Gastrocnemius medialis (tissue), 3 donors: ENCODE measurements around a stretch of chr10.

DNA sequence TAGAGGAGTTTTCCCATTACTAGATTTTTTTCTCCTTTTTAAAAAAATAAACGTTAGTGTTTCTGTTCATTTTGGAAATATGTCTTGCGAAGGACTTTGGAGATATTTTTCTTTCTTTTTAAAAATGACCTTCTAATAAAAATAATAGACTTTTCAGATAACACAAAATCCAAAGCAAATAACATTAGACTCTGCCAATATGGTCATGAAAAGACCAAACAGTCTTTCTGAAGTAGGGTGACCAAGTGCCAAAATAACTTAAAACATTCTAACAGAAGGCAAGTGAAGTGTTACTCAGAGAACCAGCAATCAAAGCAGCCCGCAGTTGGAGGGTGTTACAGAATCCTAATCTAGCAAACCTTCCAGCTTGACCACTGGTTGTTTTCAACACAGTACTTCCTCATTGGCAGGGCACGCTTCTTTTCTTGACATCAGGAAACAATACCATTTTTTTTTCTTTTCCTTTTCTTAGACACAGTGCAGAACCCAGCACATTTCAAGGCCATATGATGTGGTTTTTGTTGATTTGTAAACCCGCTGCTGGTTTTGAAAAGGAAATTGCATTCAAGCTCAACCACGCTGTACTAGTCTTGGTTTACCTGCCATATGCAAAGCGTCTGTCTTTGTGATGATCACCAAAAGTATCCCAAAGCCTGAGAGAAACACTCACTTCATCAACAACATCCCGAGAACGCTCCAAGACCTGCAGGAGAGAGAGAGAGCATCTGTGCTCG is 33.5 kb downstream of the RHOBTB1 start:
- PRO-cap, result no peak
- RAMPAGE, long total RNA, 3 experiments, result no peak in any of the 3 experiments

DNA sequence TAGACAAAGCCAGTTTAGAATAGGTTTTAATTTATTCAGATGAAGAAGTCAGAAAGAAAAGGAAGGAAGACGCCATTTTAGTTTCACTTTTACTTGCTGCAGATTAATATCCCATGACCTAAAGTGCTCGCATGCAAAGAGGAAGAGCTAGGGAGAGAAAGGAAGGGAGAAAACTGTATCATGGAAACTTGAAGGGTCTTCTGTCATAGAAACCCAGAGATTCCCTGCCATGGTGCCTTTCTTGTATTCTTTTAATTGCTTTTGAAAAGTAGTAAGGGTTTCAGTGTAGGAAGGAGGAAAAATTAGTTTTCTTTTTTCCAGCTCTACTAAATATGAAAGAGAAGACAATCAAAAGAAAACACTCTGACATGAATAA is 55.4 kb downstream of the TMEM26 start:
- PRO-cap, result no peak
- RAMPAGE, long total RNA, 3 experiments, result no peak in any of the 3 experiments

GRCh38 chr10:61410160-61410730 is 42.9 kb downstream of the TMEM26 start:
- PRO-cap, result no peak
- RAMPAGE, long total RNA, 3 experiments, result no peak in any of the 3 experiments

DNA sequence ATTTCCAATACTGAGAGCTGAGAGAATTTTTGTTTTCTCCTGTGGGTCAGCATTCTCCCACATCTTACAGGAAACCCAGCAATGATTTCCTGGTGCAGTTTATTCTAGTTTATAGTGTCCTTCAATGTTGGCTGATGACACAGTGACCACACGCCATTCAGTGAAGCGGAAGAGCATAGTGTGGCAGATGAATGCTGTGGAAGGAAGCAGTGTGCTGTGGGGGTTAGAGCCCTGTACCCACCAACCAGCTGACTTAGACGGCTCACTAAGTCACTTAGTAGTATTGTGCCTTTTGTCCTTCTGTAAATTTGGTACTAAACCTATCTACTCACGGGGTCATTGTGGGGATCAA is 1.4 kb upstream of the TMEM26 start:
- PRO-cap, result no peak
- RAMPAGE, long total RNA, 3 experiments, result no peak in any of the 3 experiments

- PRO-cap, result no peak
- RAMPAGE, long total RNA, 3 experiments, result no peak in any of the 3 experiments
These were observed 102.7 kb downstream of the CABCOCO1 start for GRCh38 chr10:61765128-61766038.

DNA sequence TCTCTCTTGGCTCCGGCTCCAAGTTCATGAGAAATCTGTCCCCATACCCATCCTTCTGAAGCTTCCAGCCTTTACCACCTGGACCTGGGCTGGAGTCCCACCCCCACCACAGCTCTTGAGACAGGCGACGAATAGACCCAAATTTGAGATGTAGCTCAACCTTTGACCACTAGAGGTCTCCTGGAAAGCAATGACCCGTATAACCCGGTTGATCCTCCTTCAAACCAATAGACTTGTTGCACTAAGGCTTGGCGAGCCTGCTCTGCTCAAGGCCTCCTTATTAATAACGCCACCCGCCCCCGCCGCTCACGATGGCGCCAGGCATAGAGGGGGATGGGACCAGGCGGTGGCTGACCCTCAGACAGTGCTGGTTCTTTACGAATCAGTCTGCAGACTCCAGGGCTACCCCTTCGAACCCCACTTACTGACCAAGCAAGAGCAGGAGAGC is 4.5 kb upstream of the ARID5B start:
- PRO-cap, result no peak
- RAMPAGE, long total RNA, 3 experiments, result no peak in any of the 3 experiments

- PRO-cap, result no peak
- RAMPAGE, long total RNA, 3 experiments, result no peak in any of the 3 experiments
These were observed 73.7 kb downstream of the ARID5B start for GRCh38 chr10:61975162-61975626.

DNA sequence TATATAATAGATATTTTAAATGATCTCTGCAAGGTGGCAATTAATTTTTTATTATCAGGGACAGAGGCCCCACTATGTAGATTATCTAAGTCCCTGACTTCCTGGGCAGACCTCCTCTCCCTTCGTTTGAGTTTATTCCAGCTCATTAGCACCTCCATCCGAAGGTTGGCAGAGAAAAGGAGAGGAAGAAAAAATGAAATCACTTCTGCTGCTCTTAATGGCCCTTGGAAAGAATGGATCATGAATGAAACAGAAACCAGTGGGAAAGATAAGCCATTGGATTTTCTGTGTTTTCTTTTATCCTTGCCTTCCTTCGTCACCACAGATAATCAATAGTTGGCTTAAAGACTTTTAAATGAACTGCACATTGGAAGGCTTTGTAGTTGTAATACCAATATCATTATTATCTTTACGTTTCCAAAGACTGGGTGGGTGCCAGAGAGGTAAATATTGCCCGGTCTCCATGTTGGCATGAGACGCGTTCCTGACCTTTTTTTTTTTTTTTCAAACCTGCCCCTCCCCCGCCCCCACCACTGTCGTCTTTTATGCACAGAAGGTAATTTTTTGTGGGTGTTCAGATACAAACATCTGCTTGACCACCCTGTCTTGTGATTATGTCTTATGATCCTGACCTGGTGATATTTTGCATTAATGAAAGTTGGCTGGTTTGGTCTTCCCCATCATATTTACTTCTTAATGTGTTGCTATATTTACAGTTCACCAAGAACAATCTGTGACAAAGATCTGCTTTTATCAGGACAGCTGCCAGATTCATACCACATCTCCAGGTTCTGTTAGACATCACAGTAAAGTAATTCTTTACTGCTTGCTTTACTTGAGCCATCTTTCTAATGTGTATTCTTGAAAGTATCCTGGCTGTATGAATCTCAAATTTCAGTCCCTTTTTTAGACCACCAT is 116.9 kb downstream of the ARID5B start:
- PRO-cap, result no peak
- RAMPAGE, long total RNA, 3 experiments, result no peak in any of the 3 experiments

DNA sequence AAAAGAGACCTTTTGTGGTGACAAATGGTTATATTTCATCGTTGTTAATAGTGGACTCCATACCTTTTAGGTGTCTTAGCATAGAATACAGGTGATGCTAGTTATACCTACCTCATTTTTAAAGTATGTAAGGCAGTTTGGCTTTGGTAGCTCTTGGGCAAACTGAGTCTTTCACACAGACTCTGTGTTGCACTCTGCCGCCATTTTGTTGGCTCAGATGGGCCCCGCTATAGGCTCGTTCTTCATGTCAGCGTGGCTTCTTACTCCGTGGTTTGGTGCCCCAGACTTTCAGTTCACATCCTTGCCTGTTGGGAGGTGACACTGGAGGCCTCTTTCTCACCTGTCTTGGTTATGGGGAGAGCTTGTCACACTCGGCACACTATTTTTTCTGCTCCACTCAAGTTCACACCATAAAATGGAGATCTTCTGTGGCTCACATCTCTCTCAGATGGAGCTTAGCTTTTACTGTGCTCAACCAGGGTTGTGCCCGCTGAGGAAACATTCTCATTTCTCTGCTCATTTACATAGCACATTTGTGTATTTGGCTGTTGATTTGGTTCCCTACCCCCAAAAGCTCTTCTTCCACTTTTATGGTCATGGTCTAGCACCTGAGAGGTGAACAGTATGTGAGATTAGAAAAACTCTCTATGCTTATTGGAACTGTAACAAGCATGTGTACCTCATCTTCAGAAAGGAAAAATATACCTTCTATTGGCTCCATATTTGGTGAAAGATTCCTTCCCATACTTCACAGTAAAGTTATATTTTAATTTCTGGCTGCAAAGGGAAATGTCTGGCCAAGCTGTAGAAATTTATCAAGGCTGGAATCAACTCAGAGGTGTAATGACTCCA is 178.6 kb downstream of the ARID5B start:
- PRO-cap, result no peak
- RAMPAGE, long total RNA, 3 experiments, result no peak in any of the 3 experiments

DNA sequence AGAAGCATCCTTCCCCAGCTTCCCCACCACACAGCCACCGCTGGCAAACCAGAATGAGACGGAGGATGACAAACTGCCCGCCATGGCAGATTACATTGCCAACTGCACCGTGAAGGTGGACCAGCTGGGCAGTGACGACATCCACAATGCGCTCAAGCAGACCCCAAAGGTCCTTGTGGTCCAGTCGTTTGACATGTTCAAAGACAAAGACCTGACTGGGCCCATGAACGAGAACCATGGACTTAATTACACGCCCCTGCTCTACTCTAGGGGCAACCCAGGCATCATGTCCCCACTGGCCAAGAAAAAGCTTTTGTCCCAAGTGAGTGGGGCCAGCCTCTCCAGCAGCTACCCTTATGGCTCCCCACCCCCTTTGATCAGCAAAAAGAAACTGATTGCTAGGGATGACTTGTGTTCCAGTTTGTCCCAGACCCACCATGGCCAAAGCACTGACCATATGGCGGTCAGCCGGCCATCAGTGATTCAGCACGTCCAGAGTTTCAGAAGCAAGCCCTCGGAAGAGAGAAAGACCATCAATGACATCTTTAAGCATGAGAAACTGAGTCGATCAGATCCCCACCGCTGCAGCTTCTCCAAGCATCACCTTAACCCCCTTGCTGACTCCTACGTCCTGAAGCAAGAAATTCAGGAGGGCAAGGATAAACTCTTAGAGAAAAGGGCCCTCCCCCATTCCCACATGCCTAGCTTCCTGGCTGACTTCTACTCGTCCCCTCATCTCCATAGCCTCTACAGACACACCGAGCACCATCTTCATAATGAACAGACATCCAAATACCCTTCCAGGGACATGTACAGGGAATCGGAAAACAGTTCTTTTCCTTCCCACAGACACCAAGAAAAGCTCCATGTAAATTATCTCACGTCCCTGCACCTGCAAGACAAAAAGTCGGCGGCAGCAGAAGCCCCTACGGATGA is 177.1 kb downstream of the RTKN2 start:
- PRO-cap, result no peak
- RAMPAGE, long total RNA, 3 experiments, result no peak in any of the 3 experiments

- PRO-cap, result no peak
- RAMPAGE, long total RNA, 3 experiments, result no peak in any of the 3 experiments
These were observed 173.4 kb downstream of the RTKN2 start for GRCh38 chr10:62094863-62096082.

- PRO-cap, result no peak
- RAMPAGE, long total RNA, 3 experiments, result no peak in any of the 3 experiments
These were observed 85.3 kb downstream of the RTKN2 start for GRCh38 chr10:62183269-62183908.

GRCh38 chr10:62805374-62806395 is 1.2 kb downstream of the ADO start:
- PRO-cap, result no peak
- RAMPAGE, long total RNA, 3 experiments, result no peak in any of the 3 experiments

GRCh38 chr10:63184839-63185540 is 51.9 kb downstream of the NRBF2 start:
- PRO-cap, result no peak
- RAMPAGE, long total RNA, 3 experiments, result no peak in any of the 3 experiments

DNA sequence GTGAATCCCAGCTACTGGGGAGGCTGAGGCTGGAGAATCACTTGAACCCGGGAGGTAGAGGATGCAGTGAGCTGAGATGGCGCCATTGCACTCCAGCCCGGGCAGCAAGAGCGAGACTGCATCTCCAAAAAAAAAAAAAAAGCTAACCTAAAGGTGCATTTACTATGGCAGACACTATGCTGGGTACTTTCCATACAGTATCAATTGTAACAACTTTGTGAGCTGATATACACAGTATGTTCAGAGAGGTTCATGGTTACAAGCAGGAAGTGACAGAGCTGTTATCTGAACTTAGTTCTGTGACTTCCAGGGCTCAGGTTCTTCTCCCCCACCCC is 92.5 kb downstream of the NRBF2 start:
- PRO-cap, result no peak
- RAMPAGE, long total RNA, 3 experiments, result no peak in any of the 3 experiments

DNA sequence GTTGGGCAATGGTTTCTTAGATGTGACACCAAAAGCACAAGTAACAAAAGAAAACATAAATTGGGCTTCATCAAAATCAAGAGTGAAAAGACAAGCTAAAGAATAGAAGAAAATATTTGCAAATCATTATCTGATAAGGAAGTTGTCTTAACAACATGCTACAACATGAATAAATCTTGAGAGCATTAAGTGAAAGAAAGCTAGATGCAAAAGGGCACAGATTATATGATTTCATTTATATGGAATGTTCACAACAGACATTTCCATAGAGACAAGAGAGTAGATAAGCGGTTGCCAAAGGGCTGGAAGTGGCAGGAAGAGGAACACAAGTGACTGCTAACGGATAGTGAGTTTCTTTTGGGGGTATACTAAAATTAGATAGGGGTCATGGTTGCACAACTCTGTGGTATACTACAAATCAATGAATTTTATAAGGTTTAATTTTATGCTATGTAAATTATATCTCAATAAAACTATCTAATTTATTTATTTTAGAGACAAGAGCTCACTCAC is 35.4 kb downstream of the JMJD1C start:
- PRO-cap, result no peak
- RAMPAGE, long total RNA, 3 experiments, result no peak in any of the 3 experiments

DNA sequence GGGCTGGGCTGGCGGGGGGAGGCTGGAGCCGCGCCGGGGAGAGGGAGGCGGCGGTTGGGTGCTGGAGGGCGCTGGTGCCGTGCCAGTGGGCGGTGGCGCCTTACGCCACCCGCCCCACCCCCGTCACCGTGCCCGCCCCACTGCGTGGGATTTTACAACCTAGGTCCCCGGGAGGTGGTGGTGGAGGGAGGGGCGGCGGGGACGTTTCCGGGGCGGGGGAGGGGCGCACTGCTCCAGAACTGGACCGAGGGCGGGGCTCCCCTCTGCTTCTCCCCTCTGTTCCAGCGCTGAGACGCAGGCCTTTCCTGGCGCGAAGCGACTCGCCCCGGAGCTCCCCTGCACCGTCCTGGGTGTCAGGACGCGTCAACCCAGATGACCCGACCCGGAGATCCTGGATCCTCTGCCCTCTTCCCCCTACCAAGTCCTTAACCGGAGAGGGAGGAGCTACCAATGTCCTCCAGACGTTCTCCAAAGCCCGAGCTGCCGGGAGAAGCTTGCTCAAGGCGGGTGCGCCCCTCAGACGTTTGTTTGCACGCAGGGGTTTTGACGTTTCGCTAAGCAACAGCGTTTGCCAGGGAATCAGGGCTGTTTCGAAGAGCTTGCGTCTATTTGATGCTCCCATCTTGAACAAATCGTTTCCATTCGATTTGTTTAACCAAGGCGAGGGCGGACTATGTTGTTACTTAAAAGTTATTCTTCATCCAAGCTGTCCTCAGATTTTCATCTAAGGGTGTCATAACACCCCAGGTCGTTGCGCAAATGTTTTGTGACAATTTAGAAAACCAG is 109.4 kb downstream of the REEP3 start:
- PRO-cap, result bidirectional peak, plus-strand start at position 266 of the sequence, minus-strand start at position 76 of the sequence; bidirectional peak, plus-strand start at position 434 of the sequence, minus-strand start at position 374 of the sequence
- RAMPAGE, long total RNA, 3 experiments, result no peak in any of the 3 experiments

DNA sequence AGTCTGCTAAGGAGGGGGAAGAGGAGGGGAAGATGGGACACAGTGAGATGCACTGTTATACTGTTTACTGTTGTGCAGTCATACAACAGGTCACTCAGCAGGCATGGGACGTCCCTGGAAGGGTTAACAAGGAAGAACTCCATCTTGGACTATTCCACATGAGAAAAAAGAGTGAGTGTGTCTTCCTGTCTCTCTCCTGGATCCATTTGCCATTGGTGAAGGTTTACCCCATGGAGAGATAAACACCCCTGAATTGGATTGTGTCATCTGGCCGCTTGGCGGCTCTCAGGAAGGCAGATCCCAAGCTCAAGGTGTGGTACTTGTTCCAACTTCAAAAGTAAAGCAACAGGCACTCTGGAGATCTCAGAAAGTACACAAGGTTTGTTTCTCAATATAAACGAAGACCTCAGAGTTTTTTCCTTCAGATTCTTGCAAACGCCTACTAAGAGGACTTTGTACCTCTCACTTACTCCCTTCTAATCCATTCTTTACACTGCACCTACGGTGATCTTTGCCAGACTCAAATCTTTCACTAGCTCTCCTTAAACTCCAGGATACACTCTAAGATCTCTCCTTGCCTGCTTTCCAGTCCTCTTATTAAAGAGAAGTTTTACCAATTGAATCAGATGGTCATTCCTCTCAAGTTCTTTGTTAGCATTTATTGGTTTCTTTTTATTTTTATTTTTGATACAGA is 116.7 kb downstream of the REEP3 start:
- PRO-cap, result no peak
- RAMPAGE, long total RNA, 3 experiments, result no peak in any of the 3 experiments

GRCh38 chr10:63644446-63644903 is 123.3 kb downstream of the REEP3 start:
- PRO-cap, result bidirectional peak, plus-strand start at chr10:63644664, minus-strand start at chr10:63644510
- RAMPAGE, long total RNA, 3 experiments, result no peak in any of the 3 experiments

DNA sequence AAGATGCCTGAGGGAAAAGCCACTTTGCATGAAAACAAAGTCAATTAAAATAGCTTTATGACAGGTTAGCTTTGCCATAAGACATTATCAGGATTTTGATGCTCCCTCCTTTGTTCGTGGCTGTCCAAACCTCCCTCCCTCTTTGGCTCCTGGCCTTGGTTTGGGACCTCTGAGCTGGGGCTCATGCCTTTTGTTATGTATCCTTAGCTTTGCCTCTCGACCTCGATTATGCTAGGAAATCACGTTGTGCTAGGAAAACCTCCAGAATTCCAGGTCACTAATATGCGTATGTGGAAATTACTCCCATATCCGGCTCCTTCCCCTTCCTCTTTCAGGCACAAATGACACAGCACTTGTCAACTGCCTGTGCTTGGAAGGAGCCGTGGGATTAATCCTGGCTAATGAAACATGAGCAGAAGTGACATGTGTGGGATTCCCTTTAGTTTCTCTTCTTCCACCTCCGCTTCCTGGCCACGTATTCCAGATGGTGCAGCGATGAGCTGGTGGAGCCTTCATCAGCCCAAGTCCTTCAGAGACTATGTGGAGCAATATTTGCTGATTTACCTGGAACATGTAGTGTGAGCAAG is 149.1 kb downstream of the REEP3 start:
- PRO-cap, result bidirectional peak, plus-strand start at position 478 of the sequence, minus-strand start at position 230 of the sequence
- RAMPAGE, long total RNA, 3 experiments, result start-site peak on the plus strand in 1 of 3 experiments, centred at position 369 of the sequence, 8 reads per replicate